ENCODE results near the genes ZBTB22, LEMD2 and HMGA1.

DNA sequence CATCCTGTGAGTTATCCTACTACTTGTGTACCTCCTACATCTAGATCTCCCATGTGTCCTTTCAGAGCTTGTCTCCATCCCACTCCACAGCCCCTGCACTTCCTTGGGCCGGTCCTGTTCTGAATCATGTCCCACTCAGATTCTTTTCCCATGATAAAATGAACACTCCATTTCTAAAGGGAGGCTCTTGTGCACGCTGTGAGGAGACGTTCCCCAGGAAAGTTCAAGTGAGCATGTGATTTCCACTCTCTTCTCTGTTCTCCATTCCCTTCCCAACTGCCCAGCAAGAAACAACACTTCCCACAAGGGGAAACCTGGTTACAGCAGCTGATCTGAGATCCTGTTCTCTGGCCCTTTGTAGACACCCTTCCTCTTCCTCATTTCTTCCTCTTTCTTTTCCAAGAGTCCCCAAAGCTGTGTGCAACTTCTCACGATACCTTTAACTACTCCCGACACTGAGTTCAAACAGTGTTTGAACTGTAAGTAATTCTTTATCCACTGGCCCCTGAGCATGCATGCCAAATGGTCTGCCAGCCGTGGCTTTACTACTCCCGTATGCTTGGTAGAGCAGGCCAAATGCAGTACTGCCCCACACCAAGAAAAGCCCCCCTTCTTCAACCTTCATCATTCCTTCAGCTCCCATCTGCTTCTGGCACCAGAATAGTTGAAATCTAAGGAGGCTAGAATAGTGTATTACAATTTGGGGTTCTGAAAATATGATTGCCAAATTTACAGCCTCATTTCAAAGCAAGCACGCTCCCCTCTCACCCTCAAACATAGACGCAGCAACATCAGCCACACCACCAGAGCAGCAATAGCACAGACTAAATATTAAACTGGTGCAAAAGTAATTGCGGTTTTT is 4.5 kb downstream of the HLA-DMB start:
- PRO-cap, 4 experiments = no peak in any of the 4 experiments
- RAMPAGE, long total RNA, 4 experiments = no peak in any of the 4 experiments

DNA sequence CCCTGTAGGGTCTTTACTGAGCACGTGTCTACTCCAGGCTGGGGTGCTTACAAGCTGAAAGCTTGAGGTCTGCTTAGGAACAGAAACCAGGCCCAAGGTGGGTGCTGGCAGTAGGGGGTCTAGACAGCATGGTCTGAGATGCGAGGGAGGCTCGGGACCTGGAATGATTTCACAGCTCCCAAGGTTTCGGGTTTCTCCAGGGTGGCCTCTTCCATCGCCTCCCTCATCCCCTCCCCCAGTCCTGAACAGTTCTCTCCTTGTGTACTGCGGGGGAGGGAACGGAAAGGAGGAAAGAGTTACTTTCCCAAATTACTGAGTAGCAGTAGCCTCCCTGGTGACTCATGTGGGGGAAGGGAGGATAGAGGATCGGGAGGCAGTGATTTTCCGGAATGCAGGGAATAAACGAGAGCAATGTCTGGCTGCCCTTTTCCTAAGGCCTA is 1.3 kb downstream of the BRD2 start:
- PRO-cap, 4 experiments = peak in 4 of 4 experiments; most common plus-strand start position 342 of the sequence (in 4); most common minus-strand start position 233 of the sequence (in 3)
- RAMPAGE, long total RNA, 4 experiments = no peak in any of the 4 experiments

DNA sequence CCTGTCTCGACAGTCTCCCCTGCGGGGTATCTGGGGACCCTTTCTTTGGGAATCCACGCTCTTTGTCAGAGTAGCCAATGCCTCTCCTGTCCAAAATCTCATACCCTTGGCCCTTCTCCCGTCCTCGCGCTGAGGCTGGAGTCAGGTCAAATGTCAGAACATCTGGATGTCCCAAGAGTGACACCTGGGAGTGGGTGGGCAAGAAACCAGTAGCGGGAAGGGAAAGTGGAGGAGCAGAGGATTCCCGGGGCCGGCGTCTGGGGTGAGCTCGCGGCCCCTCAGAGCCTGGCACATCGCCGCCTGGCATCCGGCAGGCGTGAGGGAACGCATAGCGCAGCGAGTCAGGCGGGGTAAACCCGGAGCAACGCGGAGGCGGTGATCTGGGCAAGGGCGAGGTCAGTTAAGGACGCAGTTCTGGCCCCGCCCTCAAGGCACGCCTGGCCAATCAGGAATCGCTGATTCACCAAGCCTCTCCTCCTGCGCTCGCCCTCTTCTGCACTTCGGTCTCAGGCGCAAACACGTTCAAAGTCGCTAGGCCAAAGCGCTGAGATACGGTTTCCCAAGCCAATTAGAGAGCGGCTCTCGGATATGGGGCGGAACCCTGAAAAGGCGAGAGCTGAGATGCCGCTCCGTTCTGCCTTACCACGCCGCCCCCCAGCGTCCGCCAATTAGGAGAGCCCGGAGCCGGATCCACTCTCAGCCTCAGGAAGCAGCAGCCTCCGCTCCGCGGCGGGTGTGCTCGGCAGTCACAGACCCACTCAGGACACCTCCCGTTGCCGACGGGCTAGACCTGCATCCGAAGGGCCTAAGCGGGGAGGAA is 22.6 kb downstream of the VPS52 start:
- PRO-cap, 4 experiments = peak in 4 of 4 experiments; most common plus-strand start position 722 of the sequence (in 4); most common minus-strand start position 374 of the sequence (in 4)
- RAMPAGE, long total RNA, 4 experiments = start-site peak on the plus strand in 2 of 4 experiments, centred at positions 710 to 712 of the sequence, 6 reads per replicate

GRCh38 chr6:33313218-33313667 is 635 bp downstream of the TAPBP start:
- PRO-cap, 4 experiments = peak in 4 of 4 experiments; most common plus-strand start chr6:33313480 (in 1); most common minus-strand start chr6:33313479 (in 4)
- RAMPAGE, long total RNA, 4 experiments = start-site peak on the minus strand in 3 of 4 experiments, at chr6:33313277-33313538 at its widest, 85 to 224 reads per replicate

- PRO-cap, 4 experiments = peak in 4 of 4 experiments; most common plus-strand start chr6:33317814 (in 4); most common minus-strand start chr6:33317732 (in 4)
- RAMPAGE, long total RNA, 4 experiments = no peak in any of the 4 experiments
These were observed at the start of gene ZBTB22 for GRCh38 chr6:33317302-33318688. TSS of gene ZBTB22 (minus strand) at chr6:33317744.

GRCh38 chr6:33414142-33415487 is 3.3 kb downstream of the CUTA start:
- PRO-cap, 4 experiments = no peak in any of the 4 experiments
- RAMPAGE, long total RNA, 4 experiments = no peak in any of the 4 experiments

- PRO-cap, 4 experiments = no peak in any of the 4 experiments
- RAMPAGE, long total RNA, 4 experiments = no peak in any of the 4 experiments
These were observed 10.0 kb upstream of the ITPR3 start for GRCh38 chr6:33610591-33612023.

- PRO-cap, 4 experiments = no peak in any of the 4 experiments
- RAMPAGE, long total RNA, 4 experiments = no peak in any of the 4 experiments
These were observed 15.9 kb downstream of the UQCC2 start for GRCh38 chr6:33695194-33696365.

- PRO-cap, 4 experiments = no peak in any of the 4 experiments
- RAMPAGE, long total RNA, 4 experiments = no peak in any of the 4 experiments
These were observed 11.9 kb upstream of the UQCC2 start for GRCh38 chr6:33723288-33723899.

DNA sequence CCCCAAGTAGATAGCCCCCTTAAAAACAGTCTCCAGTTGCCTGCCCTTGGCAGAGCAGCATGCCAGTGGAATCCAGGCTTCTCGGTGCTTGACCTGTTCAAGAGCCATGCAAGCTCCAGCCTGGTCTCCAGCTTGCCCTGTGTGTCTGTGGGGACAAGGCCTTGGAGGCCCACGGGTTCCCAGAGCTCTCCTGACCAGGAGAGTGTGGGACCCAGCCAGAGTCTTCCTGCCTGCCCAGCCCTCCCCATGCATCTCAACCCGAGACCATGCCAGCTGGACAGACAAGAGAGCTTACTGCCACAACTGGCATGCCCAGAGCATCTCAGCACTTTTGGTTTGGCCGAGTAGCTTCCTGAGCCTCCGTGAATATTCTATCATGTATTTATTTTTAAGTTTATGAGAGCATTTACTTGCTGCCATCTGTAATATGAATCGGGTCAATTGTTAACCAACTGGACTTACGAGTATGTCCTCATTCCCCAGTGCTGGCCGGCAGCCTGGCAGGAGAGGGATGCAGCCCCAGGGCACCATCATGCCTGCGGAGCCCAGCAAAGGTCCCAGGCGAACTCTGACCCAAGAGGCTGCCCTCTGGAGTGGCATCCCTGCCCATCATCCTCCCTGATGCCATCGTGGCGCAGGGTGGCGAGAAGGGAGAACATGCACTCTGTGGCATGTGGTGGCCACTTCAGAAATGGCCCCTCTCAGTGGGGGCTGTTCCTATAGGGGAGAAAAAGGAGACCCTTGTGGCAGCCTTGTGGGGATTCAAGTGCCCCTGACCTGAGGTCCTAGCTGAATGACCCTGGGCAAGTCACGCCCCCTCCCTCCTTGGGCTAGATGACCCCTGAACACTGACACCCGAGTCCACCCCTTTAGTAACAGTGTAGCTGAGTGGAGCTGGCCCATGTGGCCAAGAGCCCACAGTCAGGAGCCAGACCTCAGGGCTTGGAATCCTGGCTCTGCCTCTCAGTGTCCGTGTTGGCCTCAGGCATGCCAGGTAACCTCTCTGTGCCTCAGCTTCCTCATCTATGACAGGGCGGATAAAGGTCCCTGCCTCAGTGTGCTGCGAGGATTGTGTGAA is 14.7 kb downstream of the IP6K3 start:
- PRO-cap, 4 experiments = no peak in any of the 4 experiments
- RAMPAGE, long total RNA, 4 experiments = no peak in any of the 4 experiments

DNA sequence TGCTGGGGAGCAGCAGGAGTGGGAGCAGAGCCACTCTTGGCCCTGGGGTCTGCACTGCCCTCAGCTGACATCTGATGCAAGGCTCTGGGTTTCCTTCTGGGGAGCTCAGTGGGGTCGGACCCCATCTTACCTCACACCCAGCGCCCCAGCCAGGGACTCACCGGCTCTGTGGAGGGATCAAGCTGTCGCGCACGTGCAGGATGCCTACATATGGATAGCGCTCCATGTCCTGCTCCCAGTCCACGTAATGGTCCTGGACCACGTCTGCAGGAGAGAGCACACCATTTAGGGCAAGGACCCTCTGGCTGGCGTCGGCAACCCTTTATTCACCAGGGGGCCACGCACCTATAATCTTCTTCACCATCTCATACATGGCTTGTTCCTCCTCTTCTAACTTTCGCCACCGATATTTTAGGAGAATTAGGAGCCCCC is 12.1 kb downstream of the LEMD2 start:
- PRO-cap, 4 experiments = no peak in any of the 4 experiments
- RAMPAGE, long total RNA, 4 experiments = no peak in any of the 4 experiments

- PRO-cap, 4 experiments = no peak in any of the 4 experiments
- RAMPAGE, long total RNA, 4 experiments = no peak in any of the 4 experiments
These were observed 7.7 kb downstream of the LEMD2 start for GRCh38 chr6:33781028-33781835.

GRCh38 chr6:33788615-33789333 is at the start of gene LEMD2:
TSS of gene LEMD2 (minus strand) at chr6:33789130.
- PRO-cap, 4 experiments = peak in 4 of 4 experiments; most common plus-strand start chr6:33788814 (in 1); most common minus-strand start chr6:33789116 (in 2)
- RAMPAGE, long total RNA, 4 experiments = no peak in any of the 4 experiments

DNA sequence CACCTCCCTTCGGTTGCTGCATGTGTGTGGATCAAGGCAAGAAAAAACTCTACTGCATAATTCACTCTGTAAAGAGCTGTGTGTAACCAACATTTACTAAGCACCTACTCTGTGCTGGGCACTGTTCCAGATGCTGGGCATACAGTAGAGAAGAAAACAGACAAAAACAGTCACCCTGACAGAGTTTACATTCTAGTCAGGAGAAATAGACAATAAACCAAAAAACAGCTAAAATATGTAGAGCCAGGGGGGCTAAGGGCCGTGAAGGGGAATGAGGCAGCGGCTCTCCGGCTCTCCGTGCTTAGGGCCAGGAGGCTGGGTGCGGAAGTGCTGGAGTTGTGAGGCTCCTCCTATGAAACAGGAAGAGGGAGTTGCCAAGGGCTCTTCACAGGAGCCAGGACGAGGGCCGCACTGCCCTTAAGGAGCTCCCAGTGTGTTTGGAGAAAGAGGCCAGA is 20.5 kb upstream of the MLN start:
- PRO-cap, 4 experiments = peak in 4 of 4 experiments; most common plus-strand start position 390 of the sequence (in 4); most common minus-strand start position 303 of the sequence (in 3)
- RAMPAGE, long total RNA, 4 experiments = no peak in any of the 4 experiments

DNA sequence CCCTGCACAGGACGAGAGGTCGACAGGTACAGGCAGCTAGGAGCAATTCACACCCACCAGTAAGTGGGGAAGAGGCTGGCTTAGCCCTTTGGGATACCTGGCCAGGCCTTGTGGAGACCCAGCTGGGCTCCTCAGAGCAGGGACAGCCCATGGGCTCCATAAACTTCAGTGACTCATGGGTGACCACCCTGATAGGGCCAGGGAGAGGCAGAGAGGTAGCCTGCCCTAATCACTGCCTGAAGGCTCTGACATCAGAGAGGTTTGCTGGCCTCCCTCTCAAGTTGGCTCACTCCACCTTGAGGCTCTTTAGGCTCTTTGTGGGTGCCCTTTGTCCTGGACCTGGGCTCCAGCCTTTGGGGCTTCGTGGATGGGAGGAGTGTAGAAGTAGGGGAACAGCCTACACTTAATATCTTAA is 81.8 kb upstream of the MLN start:
- PRO-cap, 4 experiments = no peak in any of the 4 experiments
- RAMPAGE, long total RNA, 4 experiments = no peak in any of the 4 experiments

- PRO-cap, 4 experiments = no peak in any of the 4 experiments
- RAMPAGE, long total RNA, 4 experiments = no peak in any of the 4 experiments
These were observed 124.1 kb downstream of the GRM4 start for GRCh38 chr6:34021793-34022142.

DNA sequence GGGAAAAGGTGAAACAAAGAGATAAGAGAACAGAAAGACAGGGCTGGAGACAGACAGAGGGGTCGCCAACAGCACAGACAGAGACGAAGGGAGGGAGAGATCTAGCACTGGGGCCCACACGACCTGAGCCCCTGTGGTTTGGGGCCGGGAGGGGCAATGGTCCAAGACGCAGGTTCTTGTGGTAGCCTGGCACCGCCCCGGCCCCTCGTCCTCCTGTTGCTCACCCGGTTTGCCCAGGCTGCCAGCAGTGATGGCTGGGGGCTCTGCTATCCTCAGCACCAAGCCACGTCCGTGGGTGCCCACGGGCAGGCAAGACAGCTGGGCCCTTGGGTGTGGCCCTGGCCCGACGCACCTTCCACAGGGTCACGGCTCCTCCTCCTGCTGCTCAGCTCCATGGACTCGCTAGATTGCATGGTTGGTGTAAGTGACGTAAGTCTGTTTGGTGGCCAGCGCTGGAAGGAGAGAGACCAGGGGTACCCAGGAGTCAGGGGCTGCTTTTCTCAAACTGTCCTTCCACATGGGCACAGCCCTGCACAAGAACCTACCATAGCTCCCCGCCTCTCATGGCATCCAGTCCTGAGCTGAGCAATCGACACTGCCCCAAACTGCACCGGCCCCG is 123.4 kb downstream of the GRM4 start:
- PRO-cap, 4 experiments = no peak in any of the 4 experiments
- RAMPAGE, long total RNA, 4 experiments = no peak in any of the 4 experiments

GRCh38 chr6:34236451-34236967 is at the start of gene HMGA1:
TSS of gene HMGA1 (plus strand) at chr6:34236873.
- PRO-cap, 4 experiments = peak in 4 of 4 experiments; most common plus-strand start chr6:34236910 (in 3); most common minus-strand start chr6:34236754 (in 2)
- RAMPAGE, long total RNA, 4 experiments = start-site peak on the plus strand in 1 of 4 experiments, at chr6:34236844-34236914 at its widest, 21 reads per replicate

GRCh38 chr6:34239814-34240459 is 3.3 kb downstream of the HMGA1 start:
- PRO-cap, 4 experiments = no peak in any of the 4 experiments
- RAMPAGE, long total RNA, 4 experiments = no peak in any of the 4 experiments

- PRO-cap, 4 experiments = no peak in any of the 4 experiments
- RAMPAGE, long total RNA, 4 experiments = no peak in any of the 4 experiments
These were observed 3.8 kb downstream of the SMIM29 start for GRCh38 chr6:34245082-34245416.

All from spleen (tissue), 7 donors.